Hair follicular keratinocyte (primary cell): ENCODE results near the gene SERPINB12.

- RAMPAGE, long total RNA, result no peak
These were observed 154.1 kb downstream of the BCL2 start for GRCh38 chr18:63165167-63166174.

DNA sequence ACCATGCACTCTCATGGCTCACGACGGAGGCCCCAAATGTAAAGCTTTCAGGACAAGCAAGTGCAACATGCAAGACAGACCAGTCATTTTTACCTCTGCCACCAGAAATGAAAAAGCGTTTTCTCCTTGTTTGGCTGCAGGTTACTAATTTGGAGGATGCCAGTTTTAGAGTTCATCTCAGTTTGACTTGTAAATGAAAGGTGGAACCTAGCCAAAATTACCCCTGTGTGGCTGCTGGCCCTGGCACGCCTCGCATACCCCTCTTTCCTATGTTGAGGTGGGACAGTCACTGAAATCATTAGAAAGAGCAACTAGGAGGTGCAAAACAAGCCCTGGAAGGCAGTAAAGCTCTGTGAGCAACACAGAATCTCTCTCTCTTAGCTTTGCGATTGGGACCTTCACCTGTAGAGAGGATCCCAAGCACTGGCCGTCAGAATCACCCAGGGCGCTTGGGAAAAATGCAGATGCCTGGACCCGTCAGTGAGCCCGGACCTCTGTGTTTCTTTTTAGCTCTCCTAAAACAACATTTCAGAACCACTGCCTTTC is 138.5 kb downstream of the BCL2 start:
- RAMPAGE, long total RNA, result no peak

DNA sequence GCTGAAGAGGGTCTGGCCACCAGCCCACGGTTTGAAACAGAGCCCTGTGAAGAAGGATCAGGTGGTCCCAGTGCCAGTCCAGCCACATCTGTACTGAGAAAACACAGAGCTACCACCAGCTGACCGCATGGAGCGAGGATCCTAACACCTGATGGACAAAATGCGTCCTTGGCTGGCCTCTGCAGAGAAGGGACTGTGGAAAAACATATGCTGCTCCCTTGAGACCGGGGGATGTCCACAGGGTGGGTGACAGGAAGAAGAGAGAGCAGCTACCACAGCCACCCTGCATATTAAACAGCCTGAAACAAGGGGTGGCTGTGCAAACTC is 137.3 kb downstream of the BCL2 start:
- RAMPAGE, long total RNA, result no peak

- RAMPAGE, long total RNA, result no peak
These were observed 129.5 kb downstream of the BCL2 start for GRCh38 chr18:63190022-63190535.

DNA sequence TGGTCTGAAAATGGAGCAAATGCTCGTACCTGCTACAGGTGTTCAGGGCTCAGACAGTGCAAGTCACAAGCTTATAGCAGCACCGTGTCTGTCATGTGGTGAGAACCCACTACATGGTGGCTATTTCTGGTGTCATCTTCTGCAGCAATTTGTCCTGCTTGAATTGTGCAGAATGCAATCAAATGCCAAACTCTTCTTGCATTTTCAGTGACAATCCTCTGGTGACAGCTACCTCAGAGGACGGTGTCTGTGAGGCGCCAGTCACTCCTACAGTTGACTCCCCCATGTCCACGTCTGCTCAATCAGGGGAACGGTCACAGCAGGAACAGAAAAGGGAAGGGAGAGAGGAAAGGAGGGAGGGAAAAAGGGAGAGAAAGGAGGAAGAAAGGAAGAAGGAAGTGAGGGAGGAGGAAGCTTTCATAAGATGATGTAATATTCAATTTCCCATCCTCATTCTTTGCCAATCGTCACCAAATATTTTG is 122.2 kb downstream of the BCL2 start:
- RAMPAGE, long total RNA, result no peak

DNA sequence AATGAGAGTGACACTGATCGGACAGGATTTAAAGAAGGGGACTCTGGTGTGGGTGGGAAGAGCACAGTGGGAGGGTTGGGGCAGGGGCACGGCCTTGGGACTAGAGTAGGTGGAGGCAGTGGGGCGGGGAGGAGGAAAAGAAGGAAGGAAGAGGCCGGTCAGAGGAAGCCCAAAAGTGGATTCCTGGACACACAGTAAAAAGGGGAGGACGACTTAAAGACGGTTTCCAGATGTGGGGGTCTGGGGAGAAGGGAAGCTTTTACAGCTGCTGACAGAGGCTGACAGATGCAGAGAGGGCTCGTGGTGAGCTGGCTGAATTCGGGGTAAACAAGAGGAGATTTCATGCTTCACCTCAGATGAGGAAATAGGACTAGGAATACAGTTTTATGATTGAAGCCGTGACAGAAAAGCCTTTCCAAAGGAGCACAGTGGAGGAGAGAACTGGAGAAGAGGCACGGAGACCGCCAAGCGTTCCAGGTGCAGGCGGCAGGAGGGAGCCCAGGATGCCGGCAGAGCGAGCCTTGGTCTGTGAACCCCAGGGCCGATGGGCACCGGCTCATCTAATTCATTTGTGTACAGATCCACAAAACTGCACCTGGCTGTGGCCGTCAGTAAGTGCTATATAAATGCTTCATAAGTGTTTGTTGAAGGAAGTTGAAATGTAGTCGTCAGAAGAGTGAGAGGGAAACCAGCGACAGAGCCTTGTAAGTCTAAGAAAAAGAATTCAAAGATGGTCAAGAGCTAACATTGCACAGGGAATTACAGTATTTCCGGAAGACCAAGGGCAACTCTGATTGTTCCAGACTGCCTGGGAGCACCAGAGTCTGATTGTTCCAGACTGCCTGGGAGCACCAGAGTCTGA is 112.6 kb downstream of the BCL2 start:
- RAMPAGE, long total RNA, result no peak

GRCh38 chr18:63225973-63226447 is 93.6 kb downstream of the BCL2 start:
- RAMPAGE, long total RNA, result no peak

DNA sequence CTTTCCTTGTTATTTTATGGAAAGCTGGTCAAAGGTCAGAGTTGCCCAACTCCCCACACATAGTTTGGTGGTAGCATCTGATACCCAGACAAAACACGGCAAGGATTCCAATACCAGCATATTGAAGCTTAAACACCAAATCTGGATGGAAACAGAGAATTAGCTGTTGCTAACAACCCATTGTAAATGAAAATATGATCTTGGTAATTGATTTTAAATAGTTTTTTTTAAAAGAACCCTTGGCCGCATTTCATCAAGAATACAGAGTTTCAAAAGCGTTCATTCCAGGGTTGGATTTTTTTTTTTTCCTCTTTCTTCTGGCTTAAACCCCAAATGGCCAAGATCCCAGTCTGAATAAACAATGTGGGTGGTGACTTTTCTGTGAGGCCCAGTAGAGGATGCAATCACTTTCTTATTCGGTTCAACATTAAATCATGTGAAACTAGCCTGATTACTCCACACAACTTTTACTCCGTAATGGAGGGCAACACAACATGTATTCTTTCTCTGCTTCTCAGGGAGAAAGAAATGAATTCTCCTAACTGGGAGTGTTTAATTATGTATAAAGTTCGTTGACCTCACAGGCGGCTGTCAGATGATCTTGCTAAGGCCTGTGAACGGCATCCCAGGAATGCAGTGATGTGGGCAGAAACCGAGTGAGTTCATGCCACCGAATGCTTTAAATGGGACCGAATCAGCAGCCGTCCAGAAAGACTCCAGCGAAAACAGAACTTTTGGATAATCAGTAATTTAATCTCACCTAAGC is 81.7 kb downstream of the BCL2 start:
- RAMPAGE, long total RNA, result no peak

DNA sequence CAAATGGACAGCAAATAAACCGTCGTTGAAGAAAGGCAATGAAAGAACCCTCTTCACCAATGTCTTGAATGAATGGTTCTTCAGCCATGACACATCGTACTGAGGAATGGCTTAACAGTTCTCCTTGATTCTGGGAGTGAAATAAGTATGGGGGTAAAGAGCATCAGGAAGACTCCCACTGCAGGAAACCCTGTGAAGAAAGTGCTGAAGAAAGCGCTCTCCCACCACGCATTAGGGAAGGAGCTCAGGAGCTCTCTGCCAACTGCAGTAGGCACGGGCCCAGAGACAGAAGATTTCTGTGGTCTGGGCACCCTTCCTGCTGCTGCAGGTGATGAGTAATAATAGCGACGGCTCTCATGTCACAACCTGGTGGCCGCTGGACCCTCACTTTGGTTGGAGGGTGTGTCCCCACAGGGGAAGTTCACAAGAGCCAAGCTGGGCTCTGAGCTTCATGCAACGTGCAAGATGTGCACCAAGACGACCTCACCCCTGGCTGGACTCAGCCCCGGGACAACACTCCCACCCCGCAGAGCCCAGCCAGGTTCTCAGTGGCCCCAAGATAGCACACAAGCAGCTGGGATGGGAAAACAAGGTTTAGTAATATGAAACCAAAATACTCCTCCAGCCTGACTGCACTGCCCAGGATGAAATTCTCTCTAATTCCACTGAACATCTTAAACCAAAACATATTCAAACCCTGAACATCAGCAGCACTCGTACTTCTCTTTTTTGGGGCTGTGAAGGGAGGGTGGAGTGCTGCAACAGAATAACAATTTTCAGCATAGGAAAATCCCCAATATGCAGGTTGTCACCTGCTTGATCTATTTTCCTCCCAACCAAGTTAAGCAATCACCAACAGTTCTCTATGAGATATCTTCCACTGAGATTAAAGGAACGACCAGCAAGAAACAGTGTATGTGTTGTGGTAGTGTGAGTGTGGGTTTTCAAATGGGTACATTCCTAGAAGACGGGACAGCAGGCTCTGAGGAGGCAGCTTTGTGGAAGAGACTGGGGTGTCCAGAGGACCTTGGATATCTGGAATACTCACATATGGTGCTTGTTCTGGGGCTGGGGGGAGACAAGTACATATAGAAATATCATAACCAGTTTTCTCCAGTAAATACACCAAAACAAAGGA is 26.6 kb downstream of the BCL2 start:
- RAMPAGE, long total RNA, result no peak

GRCh38 chr18:63402983-63403182 is 19.4 kb downstream of the VPS4B start:
- RAMPAGE, long total RNA, result no peak

GRCh38 chr18:63542261-63542674 is at the start of gene SERPINB12:
Gene SERPINB12 (plus strand): TSS chr18:63542369.
- RAMPAGE, long total RNA, result no peak

DNA sequence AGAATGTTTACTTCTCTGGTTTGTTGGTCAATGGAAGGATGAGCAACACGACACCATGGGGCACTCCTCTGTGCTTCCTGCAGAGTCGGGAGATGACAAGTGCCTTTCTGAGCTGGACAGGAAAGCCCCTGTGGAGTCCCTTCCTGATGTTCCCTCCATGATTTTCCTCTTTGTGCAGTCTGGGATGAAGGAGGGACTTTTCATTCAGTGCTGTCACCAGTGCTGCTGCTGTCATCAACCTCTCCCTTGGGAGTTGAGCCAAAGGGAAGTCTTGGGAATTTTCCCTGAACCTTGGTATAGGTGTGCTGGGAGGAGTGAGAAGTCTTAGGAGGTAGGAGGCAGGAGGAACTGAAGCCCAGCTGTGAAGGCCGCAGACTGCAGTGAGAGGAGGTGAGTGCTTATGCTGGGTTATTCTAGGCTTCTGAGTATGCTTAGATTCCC is 22.5 kb upstream of the SERPINB7 start:
- RAMPAGE, long total RNA, result no peak

- RAMPAGE, long total RNA, result no peak
These were observed 517 bp downstream of the CDH7 start for GRCh38 chr18:65751324-65751733.

- RAMPAGE, long total RNA, result no peak
These were observed 80.7 kb downstream of the CDH19 start for GRCh38 chr18:66523238-66523583.

DNA sequence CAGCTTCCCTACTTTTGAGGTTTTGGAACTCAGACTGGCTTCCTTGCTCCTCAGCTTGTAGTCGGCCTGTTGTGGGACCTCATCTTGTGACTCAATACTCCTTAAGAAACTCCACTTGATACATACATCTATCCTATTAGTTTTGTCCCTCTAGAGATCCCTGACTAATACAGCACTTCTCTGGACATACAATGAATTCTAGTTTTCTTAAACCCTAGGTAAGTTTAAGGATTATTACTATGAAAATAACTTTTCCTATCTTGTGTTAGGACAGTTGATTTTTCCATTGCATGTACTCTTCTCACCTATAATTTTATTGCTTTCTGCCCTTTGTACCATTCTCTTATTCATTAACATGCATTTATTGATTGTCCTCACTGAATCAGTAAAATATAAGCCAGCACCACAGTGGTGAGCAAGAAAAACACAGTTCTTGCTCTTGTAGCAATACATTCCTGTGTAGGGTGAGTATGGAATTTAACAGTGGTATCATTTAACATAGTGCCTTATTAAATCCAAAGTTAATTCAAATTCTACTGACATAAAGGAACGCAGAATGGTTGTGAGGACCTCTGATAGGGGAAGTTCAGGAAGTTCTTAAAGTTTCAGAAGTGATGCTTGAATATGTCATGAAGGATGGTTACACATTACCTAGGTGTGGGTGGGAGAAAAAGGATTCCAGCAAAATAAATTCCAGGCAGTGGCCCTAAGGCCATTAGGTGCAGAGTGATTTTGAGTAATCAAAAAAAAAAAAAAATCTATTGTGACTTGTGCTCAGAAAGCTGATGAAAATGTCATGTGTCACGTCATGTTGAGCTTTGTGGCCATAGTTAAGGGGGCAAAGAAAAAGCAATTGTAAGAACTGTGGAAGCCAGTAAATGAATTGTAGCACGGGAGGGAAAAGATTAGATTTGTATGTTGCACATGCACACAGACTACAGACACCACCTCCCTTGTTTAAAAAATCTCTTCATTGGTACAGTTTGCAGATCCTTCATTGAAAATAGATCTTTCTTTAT is 104.7 kb upstream of the DSEL start:
- RAMPAGE, long total RNA, result no peak

- RAMPAGE, long total RNA, result no peak
These were observed 112.2 kb upstream of the DSEL start for GRCh38 chr18:67628679-67629079.

DNA sequence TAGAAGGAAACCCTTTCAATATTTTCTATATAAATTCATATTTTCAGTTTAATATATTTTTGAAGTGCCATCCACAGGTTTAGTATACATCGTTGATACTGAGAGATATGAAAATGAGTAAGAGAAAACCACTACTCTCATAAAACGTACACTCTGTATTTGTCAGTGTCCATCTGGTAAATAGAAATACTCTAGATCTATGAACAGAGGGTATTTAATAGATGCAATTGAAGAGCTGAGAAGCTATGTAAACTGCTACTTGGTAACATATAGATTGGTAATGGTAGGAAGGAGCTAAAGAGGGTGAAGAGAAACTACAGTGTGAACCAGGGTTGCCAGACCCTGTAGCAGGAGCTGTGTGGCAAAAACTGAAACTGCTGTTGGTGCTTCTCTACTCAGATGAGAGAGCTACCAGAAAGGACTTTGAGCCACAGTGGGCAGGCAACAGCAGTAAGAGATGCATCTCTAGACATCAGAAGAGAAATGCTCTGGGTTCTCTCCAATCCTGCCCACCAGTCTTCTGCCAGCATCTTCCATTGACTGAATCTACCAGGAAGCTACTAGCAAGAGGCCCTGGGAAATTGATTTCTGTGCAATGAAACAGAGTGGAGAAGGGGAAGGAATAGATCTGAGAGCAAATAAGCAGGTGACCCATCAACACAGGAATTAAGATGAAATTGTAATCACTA is 187.5 kb downstream of the CCDC102B start:
- RAMPAGE, long total RNA, result no peak

- RAMPAGE, long total RNA, result no peak
These were observed 11.6 kb downstream of the CD226 start for GRCh38 chr18:69936112-69936512.

DNA sequence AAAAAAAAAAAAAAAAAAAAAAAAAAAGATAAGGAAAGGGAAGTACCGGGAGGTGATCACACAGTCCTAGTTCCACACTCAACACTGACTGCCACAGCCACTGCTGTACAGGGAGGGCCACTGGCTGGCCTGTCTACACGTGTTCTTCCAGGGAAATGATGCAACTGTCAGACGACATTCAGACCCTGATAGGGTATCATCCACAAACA is 140.2 kb downstream of the SOCS6 start:
- RAMPAGE, long total RNA, result no peak

- RAMPAGE, long total RNA, result no peak
These were observed 361.3 kb downstream of the SOCS6 start for GRCh38 chr18:70650181-70650584.